Melanocyte of skin (primary cell): ENCODE measurements around a stretch of chr2.

GRCh38 chr2:148545323-148545979 is 99.1 kb upstream of the EPC2 start:
- CAGE, long polyA plus RNA, 2 experiments, result no peak in any of the 2 experiments

DNA sequence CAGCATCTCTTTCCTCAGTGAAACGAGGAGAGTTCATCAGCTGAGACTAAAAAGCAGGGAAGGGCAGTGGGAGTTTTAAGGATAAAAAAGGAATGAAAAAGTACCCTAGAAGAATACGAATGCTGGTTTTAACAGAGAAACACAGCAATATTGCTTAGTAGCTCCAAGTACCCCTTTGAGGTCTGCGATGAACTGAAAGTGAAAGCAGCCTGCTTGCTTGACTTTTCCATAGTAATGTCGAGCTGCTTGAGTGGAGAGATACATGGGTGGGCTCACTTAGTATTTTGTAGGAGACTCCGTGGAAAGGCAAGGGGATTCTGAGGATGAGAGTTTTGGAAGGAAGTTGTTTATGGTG is 91.6 kb upstream of the EPC2 start:
- CAGE, long polyA plus RNA, 2 experiments, result no peak in any of the 2 experiments

DNA sequence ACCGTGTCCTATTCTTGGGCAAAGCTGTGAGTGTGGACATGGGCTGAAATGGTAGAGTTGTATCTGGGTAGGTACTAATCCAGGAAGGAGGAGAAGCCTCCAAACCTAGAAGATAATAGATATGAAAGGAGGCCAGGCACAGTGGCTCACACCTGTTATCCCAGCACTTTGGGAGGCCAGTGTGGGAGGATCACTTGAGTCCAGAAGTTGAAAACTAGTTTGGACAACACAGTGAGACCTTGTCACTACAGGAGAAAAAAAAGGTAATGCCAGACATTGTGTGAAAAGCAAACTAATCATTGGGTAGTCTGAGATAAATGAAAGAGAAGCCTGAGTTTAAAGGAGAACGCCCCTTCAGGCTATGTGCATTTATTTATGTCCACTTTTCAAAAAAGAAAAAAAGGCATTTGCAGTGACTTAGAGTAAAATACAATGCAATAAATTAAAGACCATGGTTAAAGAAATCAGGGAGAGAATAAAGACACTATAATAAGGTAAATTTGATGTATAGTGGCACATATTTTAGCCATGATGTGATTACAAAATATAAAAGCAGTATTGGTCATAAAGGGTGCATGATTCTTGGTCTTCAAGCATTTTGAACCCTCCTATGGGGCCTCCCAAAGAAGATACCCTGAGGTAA is 51.6 kb downstream of the EPC2 start:
- CAGE, long polyA plus RNA, 2 experiments, result no peak in any of the 2 experiments

GRCh38 chr2:148696881-148697904 is 52.6 kb downstream of the EPC2 start:
- CAGE, long polyA plus RNA, 2 experiments, result no peak in any of the 2 experiments

DNA sequence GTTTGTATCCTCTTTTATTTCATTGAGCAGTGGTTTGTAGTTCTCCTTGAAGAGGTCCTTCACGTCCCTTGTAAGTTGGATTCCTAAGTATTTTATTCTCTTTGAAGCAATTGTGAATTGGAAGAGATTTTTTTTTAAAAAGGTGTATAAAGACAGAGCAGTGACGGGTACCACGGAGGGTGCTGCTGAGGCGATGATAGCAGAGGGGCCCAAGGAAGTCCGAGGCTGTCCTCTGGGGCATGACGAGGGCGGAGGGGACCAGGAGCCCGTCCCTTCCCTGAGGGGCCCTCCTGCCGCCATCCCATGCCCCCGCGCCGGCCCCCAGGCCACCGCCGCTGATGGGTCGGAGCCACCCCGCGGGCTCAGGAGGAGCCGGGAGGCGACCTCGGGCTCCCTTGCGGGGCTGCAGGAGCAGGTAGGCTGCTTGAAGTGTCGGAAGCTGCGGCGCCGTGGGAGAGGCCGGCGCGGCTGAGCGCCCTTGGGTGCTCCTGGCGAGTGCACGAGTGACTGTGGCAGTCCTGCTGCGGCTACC is 10.3 kb upstream of the LYPD6 start:
- CAGE, long polyA plus RNA, 2 experiments, result no peak in any of the 2 experiments

- CAGE, long polyA plus RNA, 2 experiments, result no peak in any of the 2 experiments
Observed at GRCh38 chr2:149422401-149422847, 92.0 kb downstream of the LYPD6 start.

- CAGE, long polyA plus RNA, 2 experiments, result no peak in any of the 2 experiments
Observed at GRCh38 chr2:150166075-150166849, 321.2 kb downstream of the RND3 start.

DNA sequence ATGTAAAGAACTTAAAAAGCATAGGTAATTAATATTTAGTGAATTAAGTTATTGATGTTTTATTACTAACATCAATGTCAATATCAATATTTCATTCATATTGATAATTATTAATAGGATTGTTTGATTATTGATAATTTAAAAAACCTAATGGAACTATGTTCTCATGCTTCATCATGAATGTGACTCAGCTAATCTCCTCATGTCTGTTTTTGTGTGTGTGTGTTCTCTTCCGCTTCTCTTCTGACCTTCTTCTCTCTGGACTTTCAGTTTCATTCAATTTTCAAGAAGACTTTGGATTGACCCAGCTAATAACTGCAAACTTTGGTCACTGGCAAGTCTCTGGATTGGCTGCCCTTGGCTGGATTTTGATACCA is 167.9 kb downstream of the RND3 start:
- CAGE, long polyA plus RNA, 2 experiments, result no peak in any of the 2 experiments

DNA sequence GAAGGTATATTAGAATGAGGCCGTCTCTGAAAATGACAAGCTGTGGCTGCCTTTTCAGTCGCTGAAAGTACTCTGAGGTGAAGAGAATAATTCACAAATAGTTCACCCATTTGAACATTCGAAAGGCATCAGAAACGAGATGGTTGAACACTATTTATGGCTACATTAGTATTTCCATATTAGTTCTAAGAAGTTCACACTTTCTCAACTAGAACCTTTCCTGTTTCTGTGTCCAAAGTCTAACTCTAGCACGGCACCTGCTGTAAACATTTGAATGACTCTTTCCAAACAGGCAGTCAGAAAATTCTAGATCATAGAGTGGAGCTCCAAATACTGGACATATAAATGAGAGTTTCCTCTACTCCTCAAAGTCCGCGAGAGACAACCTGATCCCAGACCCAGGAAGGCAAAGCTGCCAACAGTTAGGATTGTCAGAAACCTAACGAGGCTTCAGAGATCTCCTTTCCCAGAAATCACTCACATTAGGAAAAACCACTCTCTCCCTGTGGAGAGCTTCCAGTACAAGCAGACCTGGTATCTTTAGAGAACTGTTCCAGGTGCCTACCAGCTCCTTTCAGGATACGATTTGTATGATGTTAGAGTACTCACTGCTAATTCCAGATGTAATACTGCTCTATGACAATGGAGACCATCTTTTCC is 10.6 kb downstream of the RND3 start:
- CAGE, long polyA plus RNA, 2 experiments, result no peak in any of the 2 experiments

GRCh38 chr2:150478048-150478562 is 9.4 kb downstream of the RND3 start:
- CAGE, long polyA plus RNA, 2 experiments, result no peak in any of the 2 experiments

DNA sequence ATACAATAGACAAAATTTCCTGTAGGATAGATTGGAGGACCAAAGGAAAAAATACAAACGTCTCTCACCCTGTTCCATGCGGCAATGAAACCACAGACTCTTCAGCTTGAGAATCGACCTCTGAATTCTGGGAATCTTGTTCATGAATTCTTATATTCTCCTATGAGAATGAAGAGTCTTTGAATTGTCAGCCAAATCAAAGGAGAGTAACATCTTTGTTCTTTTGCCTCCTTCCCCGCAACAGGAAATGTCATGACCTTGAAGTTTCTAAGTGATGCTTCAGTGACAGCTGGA is 21.7 kb downstream of the TNFAIP6 start:
- CAGE, long polyA plus RNA, 2 experiments, result no peak in any of the 2 experiments

DNA sequence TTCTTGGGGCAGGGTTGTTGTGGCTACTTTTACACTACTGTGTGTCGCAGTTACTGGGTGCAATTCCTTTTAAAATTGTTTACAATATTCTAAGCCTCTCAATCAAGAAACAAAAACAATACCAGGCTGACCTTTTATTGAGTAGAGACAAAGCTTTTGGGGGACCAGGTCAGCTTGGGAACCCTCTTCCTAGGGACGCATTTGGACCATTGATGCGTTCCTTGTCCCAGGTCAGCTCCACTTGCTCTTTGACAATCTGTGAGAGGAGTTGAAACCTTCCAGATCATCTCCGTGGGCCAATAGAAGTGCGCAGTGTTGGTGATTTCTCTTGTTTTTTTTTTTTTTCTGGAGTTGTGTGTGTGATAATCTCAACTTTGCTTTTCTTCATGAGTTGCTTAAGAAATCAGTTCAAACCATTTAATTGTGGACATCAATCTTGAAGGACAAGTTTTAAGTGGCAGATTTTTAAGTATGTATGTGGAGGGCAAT is 2.8 kb downstream of the FMNL2 start:
- CAGE, long polyA plus RNA, 2 experiments, result no peak in any of the 2 experiments

GRCh38 chr2:152394916-152395436 is 60.0 kb downstream of the FMNL2 start:
- CAGE, long polyA plus RNA, 2 experiments, result no peak in any of the 2 experiments

GRCh38 chr2:152395650-152396424 is 60.9 kb downstream of the FMNL2 start:
- CAGE, long polyA plus RNA, 2 experiments, result no peak in any of the 2 experiments

GRCh38 chr2:152499672-152500523 is 164.9 kb downstream of the FMNL2 start:
- CAGE, long polyA plus RNA, 2 experiments, result no peak in any of the 2 experiments

DNA sequence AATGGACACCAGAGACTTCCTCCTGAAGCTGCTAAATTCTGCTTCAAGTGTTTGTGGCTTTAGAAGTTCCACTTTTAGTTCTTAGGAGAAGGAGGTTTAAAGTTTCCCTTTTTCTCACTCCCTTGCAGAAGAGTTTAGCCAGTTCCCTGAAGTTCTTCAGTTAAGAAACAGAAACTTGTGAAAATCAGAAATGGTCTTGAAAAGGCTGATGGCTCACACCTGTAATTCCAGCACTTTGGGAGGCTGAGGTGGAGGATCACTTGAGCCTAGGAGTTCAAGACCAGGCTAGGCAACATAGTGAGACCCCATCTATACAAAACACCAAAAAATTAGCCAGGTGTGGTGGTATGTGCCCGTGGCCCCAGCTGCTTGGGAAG is 105.2 kb downstream of the PRPF40A start:
- CAGE, long polyA plus RNA, 2 experiments, result no peak in any of the 2 experiments

DNA sequence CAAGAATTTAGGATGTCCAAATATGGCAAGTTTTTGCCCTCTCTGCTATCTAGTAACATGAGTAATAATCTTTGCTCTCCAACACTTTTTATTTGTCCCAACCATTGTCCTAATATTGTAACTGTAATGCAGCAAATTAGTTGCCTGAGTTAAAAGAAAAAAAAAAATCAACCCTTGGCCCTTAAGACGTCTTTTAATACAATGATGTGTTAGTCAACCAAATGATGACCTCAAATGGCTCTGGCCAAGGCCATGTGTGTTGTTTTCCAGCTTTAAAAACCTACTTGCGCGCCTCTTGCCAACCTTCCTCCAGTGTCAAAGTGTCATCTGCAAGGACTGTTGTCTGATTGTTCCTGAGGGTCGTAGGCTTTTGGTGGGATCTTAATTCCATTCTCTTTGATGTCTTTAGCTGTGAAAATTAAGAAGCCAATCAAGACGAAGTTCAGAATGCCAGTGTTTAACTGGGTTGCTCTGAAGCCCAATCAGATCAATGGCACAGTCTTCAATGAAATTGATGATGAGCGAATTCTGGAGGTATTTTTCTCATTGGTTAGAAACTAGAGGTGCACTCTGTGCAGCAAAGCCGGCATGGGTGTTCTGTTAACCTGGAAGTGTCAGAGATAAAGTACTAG is 92.1 kb downstream of the PRPF40A start:
- CAGE, long polyA plus RNA, 2 experiments, result no peak in any of the 2 experiments

GRCh38 chr2:152650354-152651333 is 66.6 kb downstream of the PRPF40A start:
- CAGE, long polyA plus RNA, 2 experiments, result no peak in any of the 2 experiments

DNA sequence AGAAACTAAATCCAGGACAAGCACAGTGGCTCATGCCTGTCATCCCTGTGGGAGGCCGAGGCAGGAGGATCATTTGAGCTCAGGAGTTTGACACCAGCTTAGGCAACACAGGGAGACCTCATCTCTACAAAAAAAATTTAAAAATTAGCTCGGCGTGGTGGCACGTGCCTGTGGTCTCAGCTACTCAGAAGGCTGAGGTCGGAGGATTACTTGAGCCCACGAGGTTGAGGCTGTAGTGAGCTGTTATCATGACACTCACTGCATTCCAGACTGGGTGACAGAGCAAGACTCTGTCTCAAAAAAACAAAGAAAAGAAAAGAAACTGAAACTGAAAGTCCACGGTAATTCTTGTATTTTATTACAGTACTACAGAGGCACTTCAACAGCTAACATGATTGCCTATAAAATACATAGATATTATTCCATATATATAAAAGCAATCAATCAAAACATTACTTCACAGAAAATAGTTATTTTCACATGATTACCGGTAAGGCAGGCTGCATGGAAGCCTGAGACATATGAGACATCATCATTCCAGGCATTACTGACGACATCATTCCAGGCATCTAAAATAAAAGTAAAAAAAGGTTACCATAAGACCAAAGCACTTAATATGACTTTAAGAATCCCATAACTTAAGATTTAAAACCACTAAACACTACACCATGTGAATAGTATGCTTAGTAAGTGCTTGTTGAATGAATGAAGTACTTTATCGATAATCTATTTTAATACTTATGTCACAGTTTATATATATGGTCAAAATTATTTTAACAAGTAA is 23.0 kb downstream of the PRPF40A start:
- CAGE, long polyA plus RNA, 2 experiments, result no peak in any of the 2 experiments

DNA sequence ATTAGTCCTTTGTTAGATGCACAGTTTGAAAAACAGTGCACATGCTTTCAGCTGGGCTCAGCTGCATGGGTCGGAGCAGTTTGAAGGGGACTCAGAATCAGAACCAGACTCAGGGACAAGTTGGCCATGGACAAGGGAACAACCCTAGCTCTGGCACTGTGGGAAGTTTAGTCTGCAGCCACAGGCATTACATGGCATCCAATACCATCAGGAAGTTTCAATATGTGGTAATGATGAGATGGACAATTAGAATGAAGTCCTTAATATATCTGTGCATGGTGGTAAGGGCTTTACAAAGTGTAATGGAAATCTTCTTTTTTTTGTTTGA is 121.4 kb downstream of the ARL6IP6 start:
- CAGE, long polyA plus RNA, 2 experiments, result no peak in any of the 2 experiments